Astrocyte (in vitro differentiated cells and primary cell): ENCODE data around the gene PDXDC1.

GRCh38 chr16:14151416-14152119 lies 80.4 kb downstream of the MRTFB start:
- PRO-cap: no peak
- RRBS, 2 experiments: no CpG with 5 or more reads among the region's 2 CpGs

DNA sequence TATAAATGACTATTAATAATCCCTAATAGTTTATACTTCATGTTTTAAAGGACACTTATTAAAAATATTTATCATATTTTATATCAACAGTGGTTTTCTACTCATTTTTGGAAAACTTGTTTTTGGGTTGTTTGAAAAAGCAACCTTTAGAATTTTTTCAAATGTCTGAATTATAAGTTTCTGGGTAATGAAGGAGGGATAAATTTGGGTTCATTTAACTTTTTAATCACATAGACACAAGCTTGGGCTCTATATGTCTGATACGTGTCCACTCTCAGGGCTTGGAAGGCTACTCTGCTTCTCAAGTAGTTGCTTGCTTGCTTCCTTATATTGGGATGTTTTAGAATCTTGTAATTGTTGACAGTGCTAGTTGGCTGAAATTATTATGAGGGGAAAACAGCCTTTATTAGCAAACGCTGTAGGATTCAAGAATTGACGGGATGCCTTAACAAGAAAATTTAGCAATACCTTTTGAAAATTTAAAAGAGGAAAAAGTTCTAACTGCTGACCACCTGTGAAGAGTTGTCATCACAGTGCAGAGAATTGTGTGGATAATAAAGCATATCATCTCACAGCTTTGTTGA lies 118.5 kb downstream of the MRTFB start:
- PRO-cap: no peak
- RRBS, 2 experiments: no CpG with 5 or more reads among the region's 3 CpGs

- PRO-cap: no peak
- RRBS, 2 experiments: no CpG with 5 or more reads among the region's 7 CpGs
These were observed 154.3 kb downstream of the MRTFB start for GRCh38 chr16:14225282-14226031.

- PRO-cap: no peak
- RRBS, 2 experiments: no CpG with 5 or more reads among the region's 11 CpGs
These were observed 166.1 kb downstream of the MRTFB start for GRCh38 chr16:14237025-14237821.

DNA sequence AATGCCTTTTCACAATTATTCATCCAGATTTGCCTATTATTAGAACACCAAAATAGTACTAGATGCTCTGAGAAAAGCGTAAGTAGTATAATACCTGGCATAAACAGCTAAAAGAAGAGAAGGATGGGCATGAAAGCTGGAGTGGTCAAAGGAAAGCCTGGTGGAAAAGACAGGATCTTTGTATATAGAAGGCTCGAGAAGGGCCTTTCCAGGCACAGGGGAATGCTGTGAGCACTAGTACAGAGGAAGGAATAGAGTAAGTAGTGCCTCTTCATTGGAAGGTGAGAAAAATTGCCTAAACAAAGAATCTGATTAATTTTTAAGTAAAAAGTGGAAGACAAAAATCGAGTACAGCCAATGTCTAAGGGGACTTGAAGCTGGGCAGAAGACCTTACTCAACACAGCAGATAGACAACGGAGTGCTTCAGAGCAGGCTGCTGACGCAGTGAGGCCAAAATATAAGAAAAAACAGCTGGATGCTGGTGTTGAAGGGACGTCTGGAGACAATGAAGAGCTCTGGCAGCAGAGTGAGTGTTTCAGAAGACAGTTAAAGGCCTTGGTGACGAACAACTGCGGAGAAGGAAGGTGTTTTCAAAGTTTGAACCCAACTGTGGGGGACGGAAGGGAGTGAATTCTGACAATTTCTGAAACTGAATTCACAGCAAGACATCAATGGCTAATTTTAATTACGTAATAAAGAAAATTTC lies 169.7 kb downstream of the MRTFB start:
- PRO-cap: no peak
- RRBS, 2 experiments: no CpG with 5 or more reads among the region's 10 CpGs

GRCh38 chr16:14302206-14303143 lies 231.4 kb downstream of the MRTFB start:
- PRO-cap: unidirectional peak, plus-strand start at chr16:14302399; unidirectional peak, plus-strand start at chr16:14302416; unidirectional peak, plus-strand start at chr16:14302790
- RRBS, 2 experiments: 1 to 3% methylated on average over 39 to 50 of the region's 100 CpGs

DNA sequence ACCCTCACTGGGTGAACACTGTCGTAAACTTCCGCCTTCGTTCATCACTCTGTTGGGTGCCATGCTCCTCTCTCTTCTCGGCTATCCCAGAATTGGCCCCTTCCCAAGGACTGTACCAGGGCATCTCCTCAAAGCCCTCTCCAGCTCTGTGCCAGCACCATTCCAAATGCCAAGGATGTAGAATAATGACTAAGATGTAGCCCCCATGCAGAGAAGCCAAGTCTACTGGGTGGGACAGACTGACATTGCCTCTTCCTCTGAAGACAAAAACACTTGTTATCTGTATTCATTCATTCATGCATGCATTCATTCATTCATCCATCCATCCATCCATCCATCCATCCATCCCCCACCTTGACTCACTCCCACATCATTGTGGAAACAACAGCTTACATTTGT lies 99.4 kb downstream of the PARN start:
- PRO-cap: no peak
- RRBS, 2 experiments: no CpG with 5 or more reads among the region's 4 CpGs

GRCh38 chr16:14633162-14633646 lies 453 bp downstream of the BFAR start:
- PRO-cap: unidirectional peak, minus-strand start at chr16:14633436
- RRBS, 2 experiments: no CpG with 5 or more reads among the region's 33 CpGs

GRCh38 chr16:14636174-14636917 lies 3.6 kb downstream of the BFAR start:
- PRO-cap: no peak
- RRBS, 2 experiments: no CpG with 5 or more reads among the region's 15 CpGs

DNA sequence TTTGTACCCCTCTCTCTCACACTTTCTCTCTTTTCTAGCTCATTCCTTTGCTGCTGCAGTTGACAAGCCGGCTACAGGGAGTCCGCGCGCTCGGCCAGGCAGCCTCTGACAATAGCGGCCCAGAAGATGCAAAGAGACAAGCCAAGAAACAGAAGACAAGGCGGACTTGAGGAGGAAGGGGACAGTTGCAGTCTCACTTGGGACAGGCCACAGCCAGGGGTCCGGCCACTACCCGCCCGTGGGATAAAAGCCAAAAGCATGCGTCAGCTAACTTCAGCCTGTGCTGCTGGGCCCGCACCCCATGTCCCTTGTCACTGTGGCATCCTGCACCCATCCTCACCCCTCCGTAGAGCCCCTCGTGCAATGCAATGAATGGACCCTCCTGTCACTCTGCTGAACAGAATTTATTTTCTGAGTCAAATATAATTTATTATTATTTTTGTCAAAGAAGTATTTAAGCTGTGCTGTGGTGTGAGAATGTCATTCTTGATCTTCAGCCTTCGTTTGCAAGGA lies 41.7 kb upstream of the NPIPA1 start:
- PRO-cap: no peak
- RRBS, 2 experiments: no CpG with 5 or more reads among the region's 15 CpGs

GRCh38 chr16:14911842-14912425 lies 25.3 kb upstream of the NPIPA1 start:
- PRO-cap: no peak
- RRBS, 2 experiments: no CpG with 5 or more reads among the region's 57 CpGs

DNA sequence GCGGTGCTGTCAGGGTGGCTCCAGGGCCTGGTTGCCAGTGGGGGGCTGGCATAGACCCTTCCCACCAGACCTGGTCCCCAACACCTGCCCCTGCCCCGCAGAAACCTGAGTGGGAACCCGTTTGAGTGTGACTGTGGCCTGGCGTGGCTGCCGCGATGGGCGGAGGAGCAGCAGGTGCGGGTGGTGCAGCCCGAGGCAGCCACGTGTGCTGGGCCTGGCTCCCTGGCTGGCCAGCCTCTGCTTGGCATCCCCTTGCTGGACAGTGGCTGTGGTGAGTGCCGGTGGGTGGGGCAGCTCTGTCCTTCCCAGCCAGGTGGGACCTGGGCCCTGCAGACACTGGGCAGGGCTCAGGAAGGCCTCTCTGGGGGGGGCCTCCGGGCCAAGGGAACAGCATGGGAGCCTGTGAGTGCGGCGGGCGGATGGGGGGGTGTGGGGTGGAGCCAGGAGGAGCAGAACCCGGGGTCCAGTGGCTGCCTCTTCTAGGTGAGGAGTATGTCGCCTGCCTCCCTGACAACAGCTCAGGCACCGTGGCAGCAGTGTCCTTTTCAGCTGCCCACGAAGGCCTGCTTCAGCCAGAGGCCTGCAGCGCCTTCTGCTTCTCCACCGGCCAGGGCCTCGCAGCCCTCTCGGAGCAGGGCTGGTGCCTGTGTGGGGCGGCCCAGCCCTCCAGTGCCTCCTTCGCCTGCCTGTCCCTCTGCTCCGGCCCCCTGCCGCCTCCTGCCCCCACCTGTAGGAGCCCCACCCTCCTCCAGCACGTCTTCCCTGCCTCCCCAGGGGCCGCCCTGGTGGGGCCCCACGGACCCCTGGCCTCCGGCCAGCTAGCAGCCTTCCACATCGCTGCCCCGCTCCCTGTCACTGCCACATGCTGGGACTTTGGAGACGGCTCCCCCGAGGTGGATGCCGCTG lies 19.0 kb upstream of the NPIPA1 start:
- PRO-cap: no peak
- RRBS, 2 experiments: no CpG with 5 or more reads among the region's 36 CpGs

DNA sequence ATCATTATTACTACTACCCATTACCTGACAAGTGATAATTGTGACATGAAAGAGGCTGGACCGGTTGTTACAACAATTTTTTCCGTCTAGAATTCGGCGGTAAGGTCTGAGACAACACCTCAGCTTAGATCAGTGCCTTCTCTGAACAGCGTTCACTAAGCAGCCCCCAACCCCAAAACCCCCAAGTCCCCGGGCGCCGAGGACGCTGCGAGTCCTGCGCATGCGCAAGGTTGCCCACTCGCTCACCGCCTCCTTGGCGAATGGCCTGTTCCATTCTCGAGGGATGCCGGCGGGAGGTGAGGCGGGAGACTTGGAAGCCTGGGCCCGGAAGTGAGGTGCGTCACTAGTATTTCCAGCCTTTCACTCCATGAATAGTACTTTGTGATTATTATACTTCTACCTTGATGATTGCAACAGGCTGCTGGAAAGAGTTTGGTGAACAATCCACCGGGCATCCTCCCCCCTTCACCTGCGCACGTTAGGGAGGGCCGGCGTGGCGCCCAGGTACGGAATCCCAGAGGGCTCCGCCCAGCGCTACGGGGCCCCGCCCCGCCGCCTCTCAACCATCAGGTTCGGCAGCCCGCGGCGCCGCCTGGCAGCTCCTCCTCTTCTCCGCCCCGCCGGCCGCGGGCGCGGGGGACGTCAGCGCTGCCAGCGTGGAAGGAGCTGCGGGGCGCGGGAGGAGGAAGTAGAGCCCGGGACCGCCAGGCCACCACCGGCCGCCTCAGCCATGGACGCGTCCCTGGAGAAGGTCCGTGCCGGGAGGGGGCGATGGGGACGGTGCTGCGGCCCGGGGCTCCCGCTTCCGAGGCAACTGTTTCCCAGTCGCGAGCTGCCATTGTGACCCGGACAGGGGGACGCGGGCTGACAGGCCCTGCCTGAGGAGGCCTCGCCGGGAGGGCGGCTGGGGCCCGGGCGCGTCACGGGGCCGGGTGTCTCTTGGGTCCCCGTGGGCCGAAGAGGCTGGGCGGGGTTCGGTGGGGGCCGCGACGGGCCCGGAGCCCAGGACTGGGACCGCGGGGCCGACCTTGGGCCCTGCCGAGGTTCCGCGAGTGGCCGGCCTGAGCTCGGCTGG lies at the start of gene PDXDC1:
Gene PDXDC1 (plus strand): TSS at position 557 of the 1,075 bp plus-strand sequence.
- PRO-cap: bidirectional peak, plus-strand start at position 566 of the sequence, minus-strand start at position 554 of the sequence
- RRBS, 2 experiments: under 1 to 2% methylated on average over 11 to 15 of the region's 95 CpGs

DNA sequence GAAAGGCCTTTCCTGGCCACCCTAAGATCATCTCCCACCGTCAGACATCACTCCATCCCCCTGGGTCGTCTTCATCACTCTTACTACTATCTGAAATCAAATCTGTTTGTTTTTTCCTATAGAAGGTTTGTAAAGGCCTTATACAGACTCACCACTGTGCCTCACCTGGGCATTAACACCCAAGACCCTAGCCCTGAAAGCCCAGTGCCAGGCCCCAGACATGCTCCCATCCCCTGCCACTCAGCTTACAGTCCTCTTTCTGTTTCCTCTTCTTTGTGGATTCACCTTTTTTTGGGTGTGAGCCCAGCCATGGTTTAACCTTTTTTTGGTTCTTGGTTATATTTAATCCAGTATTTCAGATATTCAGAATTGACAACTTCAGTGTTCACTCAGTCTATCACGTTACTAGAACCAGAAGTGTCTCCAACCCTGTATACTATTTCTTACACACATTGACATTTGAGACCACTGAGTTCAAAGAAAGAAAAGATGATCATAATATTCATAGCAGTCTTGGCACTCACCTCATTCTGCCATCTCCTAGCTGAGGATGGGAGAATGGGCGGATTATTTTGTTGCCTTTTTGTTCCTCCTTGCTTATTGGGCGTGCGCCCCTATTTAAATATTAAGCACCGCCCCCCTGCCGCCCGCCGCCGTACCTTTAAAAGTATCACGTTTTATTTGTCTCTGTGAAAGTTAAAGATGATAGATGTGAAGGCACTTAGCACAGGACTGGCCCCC lies 30.9 kb downstream of the NTAN1 start:
- PRO-cap: no peak
- RRBS, 2 experiments: no CpG with 5 or more reads among the region's 12 CpGs

DNA sequence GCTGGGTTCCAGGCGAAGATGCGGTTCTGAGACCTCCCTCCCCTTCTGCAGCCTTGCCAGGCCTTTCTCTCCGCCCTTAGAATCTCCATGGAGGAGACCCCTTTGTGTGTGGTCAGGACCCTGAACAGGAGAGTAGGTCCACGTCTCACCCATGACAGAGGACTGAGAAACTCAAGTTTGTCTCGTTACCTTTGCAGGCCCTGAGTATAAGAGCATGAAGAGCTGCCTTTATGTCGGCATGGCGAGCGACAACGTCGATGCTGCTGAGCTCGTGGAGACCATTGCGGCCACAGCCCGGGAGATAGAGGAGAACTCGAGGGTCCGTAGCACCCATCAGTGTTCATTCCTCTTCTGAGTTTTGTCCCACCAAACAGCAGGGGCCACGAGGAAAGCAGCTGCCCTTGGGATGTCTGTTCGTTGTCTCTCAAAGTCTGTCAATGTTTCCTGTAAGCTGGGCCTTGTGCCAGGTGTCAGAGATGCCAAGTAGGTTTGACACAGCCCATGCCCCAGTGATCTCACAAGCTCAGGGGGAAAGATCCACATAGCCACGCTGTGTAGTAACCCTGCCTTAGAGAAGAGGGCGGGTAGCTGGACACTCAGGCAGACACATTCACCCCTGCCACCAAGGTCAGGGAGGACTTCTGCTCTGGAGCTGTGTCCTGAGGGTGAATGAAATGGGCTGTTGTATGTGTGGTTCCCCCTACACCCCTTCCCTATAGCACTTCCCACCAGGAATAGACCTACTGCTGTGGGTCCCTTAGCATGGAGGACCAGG lies 22.6 kb downstream of the NTAN1 start:
- PRO-cap: no peak
- RRBS, 2 experiments: no CpG with 5 or more reads among the region's 19 CpGs

GRCh38 chr16:15054893-15055642 lies 806 bp downstream of the NTAN1 start:
- PRO-cap: no peak
- RRBS, 2 experiments: 2% methylated on average over 10 of the region's 40 CpGs

GRCh38 chr16:15130212-15130527 lies 36.1 kb upstream of the RRN3 start:
- PRO-cap: no peak
- RRBS, 2 experiments: no CpG with 5 or more reads among the region's 21 CpGs

DNA sequence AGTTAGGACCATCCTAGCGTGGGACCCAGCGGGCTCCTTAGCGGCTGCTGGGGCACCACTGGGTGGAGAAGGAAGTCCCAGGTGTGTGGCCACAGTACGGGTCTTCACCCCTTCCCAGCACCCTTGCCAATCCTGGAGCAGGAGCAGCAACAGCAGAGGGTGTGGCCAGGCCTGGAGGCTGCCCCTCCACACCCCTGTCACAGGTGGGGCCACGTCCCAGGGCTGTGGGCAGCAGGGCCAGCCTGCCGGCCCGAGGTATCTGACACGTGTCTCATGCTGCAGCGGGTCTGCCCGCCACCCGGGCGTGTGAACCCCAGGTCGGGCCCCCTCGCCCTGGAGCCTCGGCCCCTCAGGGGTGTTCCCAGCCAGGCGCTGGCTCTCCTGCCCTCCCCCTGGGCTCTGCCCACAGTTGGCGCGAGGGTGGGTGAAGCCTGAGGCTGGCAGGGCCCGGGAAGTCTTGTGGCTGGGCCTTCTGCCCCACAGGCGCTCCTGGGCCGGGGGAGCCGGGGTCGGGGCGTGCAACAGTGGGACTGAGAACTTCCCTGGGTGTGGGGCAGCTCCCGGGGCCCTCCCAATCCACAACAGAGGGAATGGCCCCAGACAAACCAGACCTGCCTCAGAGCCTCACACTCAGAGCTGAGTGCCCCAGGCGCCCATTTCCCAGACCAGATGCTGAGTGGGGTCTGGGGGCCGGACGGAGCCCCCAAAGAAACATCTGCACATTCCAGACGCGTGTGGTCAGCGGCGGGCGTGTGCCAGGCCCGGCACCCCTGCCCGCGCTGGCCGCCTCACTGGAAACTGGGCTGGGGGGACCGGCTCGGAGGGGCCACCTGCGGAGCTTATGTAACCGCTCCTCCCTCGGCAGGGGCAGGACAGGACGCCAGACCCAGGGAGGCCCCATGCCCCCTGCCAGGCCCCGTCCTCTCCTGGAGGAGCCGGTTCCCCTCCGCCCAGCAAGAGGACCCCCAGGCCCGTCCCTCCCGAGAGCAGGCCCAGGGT lies 49.4 kb upstream of the RRN3 start:
- PRO-cap: no peak
- RRBS, 2 experiments: 47 to 69% methylated on average over 4 of the region's 48 CpGs

DNA sequence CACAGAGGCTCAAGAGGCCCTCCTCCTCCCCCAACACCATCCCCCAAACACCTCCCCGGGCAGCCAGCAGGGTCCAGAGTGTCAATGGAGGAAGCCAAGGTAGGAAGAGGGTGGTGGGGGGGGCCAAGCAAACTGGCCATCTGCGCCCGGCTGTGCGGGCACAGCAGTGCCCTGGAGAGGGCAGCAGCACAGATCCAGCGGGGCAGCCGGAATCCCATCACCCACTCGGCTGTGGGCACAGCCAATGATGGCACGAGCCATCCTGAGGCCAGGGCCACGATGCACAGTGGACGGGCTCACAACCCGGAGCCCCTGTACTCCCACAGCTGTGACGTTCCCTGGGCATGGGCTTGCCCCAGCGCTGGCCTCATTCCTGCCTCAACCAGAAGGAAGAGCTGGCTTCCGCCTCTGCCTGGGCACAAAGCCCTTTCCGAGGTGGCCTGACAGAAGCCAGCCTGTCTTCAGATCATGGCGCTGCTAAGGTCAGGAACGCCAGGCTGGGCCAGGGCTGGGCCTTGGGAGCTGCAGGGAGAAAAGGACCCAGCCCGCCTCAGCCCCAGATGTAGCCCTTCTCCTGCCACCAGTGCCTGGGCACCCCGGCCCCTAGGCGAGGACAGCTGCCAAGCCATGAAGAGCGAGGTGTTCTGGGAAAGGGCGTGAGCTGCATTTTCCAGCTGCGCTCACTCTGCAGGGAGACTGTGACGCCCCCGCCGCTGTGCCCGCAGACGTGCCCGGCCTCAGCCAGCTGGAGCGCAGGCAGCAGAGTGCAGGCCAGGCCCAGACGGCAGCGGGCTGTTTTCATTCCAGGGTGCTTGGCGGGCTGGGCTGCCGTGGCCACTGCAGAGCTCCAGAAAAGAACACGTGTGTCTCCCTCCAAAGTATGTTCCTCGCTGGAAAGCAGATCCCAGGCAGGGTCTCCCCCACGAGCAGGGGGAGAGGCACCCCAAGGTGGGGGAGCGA lies 51.3 kb upstream of the RRN3 start:
- PRO-cap: no peak
- RRBS, 2 experiments: no CpG with 5 or more reads among the region's 38 CpGs

DNA sequence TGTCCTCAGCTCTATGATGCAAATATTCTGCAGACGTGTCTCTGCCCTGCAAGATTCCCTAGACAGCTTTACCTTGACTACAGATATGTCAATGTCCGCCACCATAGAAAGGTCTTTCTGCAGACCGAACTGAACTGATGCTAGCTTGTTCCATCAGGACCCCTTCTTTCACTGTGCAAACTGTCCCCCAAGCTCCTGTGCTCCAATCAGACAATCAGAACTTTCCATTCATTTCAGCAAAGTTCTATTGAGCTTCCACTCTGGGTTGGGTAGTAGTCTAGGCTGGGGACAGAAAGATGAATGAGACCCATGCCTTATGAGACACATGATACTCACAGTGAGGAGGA lies 75.1 kb upstream of the RRN3 start:
- PRO-cap: no peak
- RRBS, 2 experiments: no CpG with 5 or more reads among the region's 3 CpGs